SK-N-DZ (cell line): Measurements from ENCODE around the genes MTX3, ZFYVE16, DHFR and XRCC4.

DNA sequence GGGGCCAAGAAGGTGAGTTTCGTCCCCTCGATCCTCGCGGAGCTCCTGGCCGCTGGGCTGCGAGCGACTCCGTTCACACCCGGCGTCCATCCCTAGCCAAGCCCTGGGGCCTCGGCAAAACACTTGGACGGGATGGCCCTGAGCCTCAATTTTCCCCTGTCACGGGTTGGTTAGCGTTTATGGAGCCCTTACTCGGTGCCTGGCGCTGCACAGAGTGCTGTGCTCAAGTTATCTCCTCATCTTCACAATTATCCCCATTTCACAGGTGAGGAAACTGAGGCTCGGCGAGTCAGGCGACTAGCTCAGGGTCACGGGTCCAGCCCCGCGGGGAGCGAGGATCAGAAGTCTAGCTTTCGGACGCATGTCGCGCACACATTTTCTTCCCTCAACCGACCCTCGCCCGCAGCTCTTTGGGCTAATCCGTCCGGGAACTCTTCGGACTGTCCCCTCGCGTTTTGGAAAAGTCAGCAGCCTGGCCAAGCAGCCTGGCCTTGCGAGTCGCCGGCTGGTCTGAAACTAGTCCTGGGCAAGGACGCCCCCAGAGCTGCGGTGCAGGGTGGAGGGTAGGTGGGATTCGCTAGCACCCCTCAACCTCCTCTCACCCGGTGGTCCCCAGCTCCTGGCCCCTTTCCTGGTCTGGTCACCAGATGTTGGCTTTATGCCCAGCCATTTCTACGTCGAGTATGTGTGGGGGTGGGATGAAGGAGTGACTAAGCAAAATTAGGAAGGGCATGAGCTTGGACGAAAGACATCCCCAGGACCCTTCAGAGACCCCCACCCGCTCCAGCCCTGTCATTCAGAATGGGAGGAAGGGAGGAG is 446 bp downstream of the BHMT2 start:
RAMPAGE:
- cytosol, long total RNA: no peak
- nucleus, long total RNA: no peak

DNA sequence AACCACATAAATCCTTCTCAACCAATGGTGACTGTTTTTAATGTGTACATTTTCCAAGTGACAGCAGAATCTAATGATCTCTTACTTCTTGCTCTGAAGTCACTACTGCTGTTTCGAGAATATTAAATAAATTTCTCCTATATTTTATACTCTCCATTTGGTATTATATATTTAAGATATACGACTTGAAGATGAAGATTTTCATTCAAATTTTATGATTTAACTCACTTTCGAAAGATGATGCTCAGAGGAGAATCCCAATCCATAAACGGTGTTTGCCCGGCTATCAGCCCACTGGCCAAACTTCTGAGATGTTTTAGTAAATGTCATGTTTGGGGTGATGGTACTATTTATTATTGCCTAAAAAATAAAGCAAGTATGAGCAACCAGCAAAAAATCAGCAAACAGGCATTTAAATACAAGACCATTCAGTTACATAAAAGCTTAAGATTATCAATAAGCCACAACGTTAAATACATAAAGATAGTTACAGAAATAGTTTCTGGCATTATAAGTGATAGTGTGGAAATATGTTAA is 63.1 kb downstream of the HOMER1 start:
RAMPAGE:
- cytosol, long total RNA: no peak
- nucleus, long total RNA: no peak

DNA sequence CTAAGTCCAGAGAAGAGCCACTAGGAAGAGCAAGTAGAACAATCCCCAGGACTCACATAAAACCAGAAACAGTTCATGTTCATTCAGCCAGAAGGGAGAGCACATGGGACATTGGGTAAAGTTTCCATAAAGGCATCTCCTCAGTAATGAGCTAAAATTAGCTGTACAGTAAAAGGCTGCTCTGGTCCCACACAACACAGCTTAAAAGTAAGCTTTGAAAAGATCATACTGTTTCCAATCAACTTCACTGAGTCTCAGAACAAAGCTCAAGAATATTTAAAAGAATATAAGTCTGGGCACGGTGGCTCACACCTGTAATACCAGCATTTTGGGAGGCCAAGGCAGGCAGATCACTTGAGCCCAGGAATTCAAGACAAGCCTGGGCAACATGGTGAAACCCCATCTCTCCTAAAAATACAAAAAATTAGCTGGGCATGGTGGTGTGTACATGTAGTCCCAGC is 32.3 kb downstream of the HOMER1 start:
RAMPAGE:
- cytosol, long total RNA: no peak
- nucleus, long total RNA: no peak

DNA sequence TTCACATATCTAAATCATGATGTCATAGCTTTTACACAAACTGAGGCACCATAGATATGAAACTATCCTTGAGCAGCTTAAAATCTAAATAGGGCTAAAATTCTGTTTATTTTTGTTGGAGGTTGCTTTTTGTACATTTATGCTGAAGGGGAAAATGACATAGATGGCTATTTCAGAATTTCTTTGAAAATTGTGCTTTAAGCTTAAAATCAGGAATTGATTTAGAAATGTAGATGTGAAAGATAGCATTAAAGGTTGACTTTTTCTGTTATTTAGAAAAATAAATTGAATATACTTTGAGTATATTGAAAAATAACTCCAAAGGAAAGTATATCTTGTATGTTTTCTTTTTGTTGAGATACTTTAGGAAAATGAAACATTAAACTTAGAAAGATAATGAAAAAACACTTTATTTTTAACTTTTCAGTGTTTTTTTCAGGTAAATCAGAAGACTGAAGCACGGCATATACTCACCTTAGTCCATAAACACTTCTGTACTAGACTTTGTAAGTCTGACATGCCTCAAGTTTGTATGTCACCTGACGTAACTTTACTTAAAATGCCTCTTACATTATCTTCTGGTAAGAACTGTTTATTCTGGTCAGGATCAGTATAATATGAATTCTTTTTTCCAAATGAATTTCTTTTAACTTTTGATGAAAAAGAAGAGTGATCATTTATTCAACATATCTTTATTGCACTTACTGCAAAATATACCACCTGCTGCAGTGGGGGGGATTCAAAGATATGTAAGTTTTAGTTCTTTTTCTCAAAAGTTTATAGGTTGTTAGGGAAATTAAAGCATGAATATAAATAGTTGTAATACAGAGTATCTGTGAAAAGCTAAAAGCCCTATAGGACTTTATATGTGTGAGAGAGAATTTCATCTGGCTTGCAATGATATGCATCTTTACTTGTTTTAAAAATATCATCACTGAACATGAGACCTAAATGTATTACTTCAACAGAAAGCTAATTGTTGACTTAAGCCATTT is 30.5 kb downstream of the TENT2 start:
RAMPAGE:
- cytosol, long total RNA: no peak
- nucleus, long total RNA: no peak

DNA sequence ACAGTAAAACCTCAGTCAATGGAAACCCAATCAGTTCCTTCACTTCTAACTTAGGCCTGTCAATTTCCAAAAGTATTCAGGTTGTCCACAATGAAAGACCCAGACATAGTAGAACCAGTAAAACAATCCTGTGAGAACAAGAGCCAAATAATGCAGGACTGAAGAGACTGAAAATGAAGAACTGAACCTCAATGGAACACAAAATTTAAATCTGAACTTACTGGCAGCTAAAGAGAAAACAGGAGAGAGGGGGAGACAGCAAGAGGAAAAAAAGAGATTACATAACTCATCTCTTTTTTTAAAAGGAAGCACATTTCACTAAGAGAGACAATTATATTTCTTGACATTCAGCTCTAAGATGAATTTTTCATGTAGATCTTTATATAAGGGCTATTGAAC is 85.7 kb downstream of the CMYA5 start:
RAMPAGE:
- cytosol, long total RNA: no peak
- nucleus, long total RNA: no peak

DNA sequence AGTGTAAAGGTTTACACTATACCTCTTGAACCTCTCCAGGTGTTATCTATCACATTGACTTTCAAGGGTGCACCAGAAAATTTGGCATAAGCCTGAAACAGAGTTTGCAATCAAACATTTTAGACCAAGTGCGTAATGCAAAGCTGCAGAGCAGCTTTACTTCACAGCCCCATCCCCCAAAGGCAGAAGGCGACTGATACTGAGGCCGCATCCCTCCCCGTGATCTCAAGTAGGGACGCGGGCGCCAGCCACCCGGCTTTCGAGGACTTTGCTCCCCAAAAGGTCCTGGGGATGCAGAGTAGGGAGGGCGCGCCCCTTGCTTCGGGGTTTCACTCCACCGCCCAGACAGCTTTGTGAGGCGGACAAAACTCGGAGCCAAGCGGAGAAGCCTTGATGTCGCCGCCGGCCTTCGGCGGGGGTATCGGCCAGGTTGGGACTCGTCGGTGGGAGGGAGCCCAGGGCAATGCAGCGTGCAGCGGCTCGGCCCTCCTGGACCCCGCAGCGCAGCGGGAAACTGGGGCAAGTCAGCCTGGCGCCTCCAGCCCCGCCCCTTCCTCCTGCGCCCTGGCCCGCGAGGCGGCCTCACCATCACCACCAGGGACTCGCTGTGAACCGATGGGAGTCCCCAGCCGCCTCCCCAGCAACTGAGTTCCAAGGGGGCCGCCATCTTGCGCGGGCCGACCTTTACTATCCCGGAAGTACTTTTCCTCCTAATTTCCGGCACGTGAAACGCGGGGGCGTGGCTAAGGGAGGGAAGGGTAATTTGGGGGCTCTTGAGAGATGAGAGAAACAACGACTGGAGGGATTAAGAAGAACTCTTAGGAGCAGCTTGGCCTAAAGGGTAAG is at the start of gene MTX3:
TSS of gene MTX3 (minus strand) at position 691 of the 846 bp plus-strand sequence.
RAMPAGE:
- cytosol, long total RNA: start-site peak on the minus strand centred at position 511 of the sequence, 42 bp wide, 57 and 20 reads in 2 replicates; start-site peak on the minus strand centred at position 636 of the sequence, 74 bp wide, 72 and 19 reads in 2 replicates
- nucleus, long total RNA: start-site peak on the minus strand centred at position 646 of the sequence, 75 bp wide, 203 and 61 reads in 2 replicates; start-site peak on the plus strand centred at position 758 of the sequence, 77 bp wide, 99 and 81 reads in 2 replicates

DNA sequence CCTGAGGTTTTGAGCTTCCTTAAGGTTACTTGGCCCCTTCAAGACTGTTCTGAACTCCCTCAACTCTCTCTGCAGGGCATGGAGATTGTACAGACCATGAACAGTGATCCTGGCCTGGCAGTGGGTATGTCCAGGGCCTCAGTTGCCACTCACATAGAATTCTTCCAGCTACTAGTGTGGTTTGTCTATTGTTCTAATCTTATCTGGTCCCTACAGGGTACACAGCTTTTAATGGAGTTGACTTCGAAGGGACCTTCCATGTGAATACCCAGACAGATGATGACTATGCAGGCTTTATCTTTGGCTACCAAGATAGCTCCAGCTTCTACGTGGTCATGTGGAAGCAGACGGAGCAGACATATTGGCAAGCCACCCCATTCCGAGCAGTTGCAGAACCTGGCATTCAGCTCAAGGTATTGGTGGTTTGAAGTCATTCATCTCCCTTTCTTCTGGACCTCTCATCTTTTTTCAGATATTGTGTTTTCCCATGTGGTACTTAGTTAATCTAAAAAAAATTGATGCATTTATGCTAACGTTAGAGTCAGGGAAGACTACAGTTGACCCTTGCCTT is 43.8 kb downstream of the THBS4 start:
RAMPAGE:
- cytosol, long total RNA: no peak
- nucleus, long total RNA: no peak

DNA sequence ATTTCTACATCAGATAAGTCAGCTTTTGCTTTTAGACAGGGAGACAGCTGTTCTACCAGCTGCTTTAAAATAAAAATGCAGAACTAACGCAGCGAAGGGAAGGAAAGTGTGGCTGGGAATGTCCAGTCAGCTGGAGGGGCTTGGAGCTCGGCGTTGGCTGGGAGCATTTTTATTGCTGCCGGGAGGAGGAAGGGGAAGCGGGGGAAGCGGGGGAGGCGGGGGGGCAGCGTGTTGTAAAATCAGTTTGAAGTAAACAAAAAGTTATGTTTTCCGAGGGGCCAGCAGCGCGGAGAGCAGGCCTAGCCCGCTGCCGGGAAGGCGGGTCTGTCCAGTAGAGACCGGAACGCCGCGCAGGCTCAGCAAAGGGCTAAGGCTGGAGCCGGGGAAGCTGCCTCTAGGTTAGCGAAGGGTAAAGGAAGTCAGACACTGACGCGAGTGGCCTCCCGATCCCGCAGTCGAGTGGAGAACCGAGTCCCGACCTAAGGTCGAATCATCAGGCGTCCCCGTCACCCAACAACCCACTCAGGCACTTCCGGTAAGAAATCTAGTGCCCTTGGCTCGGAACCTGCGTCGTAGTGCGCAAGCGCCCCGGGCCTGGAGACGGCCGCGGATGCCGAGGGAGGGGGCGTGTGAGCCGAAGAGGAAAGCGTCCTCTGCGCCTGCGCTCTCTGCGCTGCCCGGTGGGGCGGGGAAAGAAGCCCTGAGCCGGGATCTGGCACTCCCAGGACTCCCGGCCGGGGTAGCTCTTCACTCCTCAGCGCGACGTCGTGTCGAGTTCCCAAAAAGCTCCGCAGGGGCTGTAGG is at the start of gene ZFYVE16:
TSS of gene ZFYVE16 (plus strand) at position 718 of the 804 bp plus-strand sequence.
RAMPAGE:
- cytosol, long total RNA: start-site peak on the plus strand centred at position 717 of the sequence, 69 bp wide, 400 and 355 reads in 2 replicates
- nucleus, long total RNA: start-site peak on the plus strand centred at position 684 of the sequence, 64 bp wide, 443 and 91 reads in 2 replicates

DNA sequence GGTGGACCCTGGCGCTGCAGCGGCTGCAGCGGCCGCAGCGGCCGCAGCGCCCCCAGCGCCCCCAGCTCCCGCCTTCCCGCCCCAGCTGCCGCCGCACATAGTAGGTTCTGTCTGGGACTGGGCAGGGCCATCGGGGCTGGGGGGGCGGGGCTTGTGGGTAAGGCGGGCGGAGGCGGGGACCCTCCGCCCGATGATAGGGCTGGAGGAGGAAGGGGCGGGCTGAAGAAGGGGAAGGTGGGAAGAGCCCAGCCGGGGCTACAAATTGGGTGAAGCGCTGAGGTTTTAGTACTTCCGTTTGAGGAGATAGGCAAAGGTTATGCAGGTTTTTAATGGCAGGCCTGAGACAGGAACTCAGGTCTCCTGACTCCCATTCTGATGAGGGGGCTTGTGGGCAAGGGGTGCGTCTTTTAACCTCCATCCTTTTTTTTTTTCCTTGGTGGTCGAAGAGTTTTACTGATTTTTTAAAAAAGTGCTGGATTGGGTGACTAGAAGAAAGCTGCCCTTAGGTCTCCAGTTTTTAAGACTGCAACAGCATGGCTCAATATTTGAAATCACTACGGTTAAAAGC is at the start of gene DHFR:
TSS of gene DHFR (minus strand) at position 119 of the 568 bp plus-strand sequence.
RAMPAGE:
- cytosol, long total RNA: start-site peak on the plus strand centred at position 469 of the sequence, 495 bp wide, 14 and 15 reads in 2 replicates
- nucleus, long total RNA: start-site peak on the plus strand centred at position 450 of the sequence, 457 bp wide, 47 and 14 reads in 2 replicates

DNA sequence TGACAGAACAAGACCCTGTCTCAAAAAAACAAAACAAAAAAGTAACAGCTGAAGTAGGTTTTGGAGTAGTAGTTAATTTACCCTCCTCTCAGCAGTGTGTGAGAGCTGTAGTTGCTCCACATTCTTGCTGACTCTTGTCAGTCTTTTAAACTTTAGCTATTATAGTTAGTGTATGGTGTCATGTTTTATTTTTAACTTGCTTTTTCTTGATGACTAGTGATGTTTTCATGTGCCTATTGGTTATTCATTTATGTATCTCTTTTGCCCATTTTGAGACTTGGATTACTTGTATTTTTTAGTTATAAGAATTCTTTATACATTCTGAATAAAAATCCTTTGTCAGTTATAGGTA is 52.9 kb upstream of the DHFR start:
RAMPAGE:
- cytosol, long total RNA: no peak
- nucleus, long total RNA: no peak

RAMPAGE:
- cytosol, long total RNA: no peak
- nucleus, long total RNA: no peak
Measured at GRCh38 chr5:81114513-81114763, 118.7 kb upstream of the CKMT2 start.

DNA sequence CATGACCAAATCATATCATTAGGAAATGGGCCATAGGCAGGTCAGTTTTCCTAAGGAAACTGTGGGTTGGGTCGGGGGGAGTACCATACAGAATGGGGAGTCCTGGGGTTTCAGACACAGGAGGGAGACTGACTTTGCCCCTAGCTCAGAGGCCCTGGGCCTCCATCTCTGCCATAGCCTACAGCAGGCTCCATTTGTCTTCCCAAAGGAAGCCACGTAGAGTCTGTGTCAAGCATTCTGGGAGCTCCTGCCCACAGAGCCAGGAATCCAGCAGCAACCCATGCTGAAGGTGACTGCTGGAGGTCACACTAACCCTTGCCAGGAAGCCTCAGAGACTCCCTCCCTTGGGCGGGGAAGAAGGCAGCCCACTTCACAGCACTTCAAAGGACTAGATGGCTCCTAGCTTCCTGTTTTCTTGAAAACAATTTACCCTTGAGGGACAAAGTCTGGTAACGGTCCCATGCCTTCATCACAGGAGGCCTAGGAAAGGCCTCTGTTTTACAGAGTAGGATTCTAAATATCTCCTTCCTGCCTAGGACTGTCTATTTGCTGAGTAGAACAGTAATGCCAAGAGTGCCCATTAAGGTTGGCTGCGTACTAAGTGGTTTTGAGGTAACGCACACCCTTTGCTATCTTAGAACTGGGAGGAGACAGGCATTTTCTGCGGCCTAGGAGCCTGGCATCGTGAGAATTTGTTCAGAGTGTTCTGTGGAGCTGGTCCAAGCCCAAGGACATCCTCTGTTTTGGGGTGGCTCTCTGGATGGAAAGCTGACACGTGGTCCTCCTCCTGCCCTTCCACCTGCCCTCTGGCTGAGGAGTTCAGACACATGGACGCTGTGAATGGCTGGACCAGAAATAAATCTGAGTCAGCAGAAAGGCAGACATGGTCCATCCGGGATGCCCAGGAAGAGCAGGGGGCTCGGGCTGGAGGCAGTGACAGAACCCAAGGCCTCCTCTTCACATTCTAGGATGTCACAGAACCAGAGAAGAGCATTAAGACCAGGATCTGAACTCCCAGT is 1.9 kb downstream of the CKMT2 start:
RAMPAGE:
- cytosol, long total RNA: no peak
- nucleus, long total RNA: no peak

RAMPAGE:
- cytosol, long total RNA: no peak
- nucleus, long total RNA: no peak
Measured at GRCh38 chr5:81355062-81355871, 38.7 kb downstream of the ACOT12 start.

GRCh38 chr5:81392971-81393384 is 956 bp downstream of the ACOT12 start:
RAMPAGE:
- cytosol, long total RNA: no peak
- nucleus, long total RNA: no peak

DNA sequence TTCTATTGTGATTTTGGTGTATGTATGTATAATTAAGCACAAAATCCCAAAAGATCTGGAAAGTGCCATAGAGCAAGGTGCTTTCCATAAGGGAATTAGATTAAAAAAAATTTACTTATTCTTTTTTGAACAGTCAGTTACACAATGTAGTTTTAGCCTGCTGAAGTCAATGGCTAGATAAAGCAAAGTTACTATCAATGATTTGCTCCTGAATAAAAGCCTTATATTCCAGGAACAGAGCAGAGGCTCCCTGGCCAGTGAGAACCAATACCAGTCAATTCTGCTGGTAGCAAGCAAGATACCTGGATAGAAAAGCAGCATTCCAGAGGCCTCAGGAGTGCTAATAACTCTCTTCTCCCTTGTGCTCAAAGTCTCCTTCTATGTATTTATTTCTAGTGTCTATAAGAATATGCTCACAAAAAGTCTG is 25.1 kb upstream of the ACOT12 start:
RAMPAGE:
- cytosol, long total RNA: no peak
- nucleus, long total RNA: no peak

RAMPAGE:
- cytosol, long total RNA: no peak
- nucleus, long total RNA: no peak
Measured at GRCh38 chr5:81699591-81699895, 51.4 kb downstream of the SSBP2 start.

DNA sequence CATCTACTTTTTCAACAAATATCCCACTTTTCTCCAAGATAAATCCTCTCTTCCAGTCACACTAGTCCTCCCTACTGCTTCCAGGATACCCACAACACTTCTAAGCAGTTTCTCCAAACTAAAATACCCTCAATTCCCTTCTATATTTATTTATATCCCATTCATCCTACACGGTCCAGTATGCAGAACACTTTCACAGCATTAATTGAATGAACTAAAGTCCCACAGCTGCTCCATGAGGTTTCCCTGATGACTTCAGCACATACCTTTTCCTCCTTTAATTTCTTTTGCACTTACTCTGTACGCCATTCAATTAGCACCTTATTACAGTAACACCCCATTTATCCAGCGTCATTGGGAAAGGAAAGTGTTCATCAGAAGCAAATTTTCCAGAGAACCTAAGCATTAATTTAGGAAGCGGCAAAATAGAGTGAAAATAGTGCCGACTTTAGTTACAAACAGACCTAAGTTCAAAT is 24.2 kb downstream of the SSBP2 start:
RAMPAGE:
- cytosol, long total RNA: no peak
- nucleus, long total RNA: no peak

GRCh38 chr5:82274302-82275067 is 3.7 kb downstream of the RPS23 start:
RAMPAGE:
- cytosol, long total RNA: no peak
- nucleus, long total RNA: no peak

GRCh38 chr5:83077298-83078477 is at the start of gene XRCC4:
XRCC4 (plus strand) TSS chr5:83077547.
RAMPAGE:
- cytosol, long total RNA: start-site peak on the minus strand at chr5:83077343-83077424, 4,945 and 6,401 reads in 2 replicates; start-site peak on the plus strand at chr5:83077571-83077610, 697 and 1,106 reads in 2 replicates
- nucleus, long total RNA: start-site peak on the minus strand at chr5:83077323-83077398, 1,492 and 100 reads in 2 replicates; start-site peak on the plus strand at chr5:83077593-83077615, 855 and 496 reads in 2 replicates

DNA sequence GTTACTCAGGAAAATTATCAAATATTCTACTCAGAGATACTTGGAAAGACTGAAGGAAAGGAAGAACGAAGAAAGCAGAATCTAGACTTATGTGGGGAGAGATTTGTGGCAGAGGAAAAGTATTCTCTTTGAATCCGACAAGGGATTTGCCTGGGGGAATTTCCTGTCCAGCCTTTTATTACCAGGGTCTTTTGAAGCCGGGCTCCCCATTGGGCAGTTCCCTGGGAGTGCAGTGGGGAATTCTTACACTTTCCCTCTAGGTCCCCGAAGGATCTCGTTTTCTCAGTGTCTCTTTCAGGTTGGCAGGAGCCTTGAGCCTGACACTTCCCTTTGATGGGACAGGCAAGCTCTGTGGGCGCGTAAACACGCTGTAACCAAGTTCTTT is 685 bp upstream of the VCAN start:
RAMPAGE:
- cytosol, long total RNA: no peak
- nucleus, long total RNA: no peak